Anterior vena cava (tissue), 1 donor: ENCODE measurements around a stretch of chr11.

- PRO-cap = no peak
Measured at GRCh38 chr11:114172968-114173771, 113.7 kb downstream of the ZBTB16 start.

DNA sequence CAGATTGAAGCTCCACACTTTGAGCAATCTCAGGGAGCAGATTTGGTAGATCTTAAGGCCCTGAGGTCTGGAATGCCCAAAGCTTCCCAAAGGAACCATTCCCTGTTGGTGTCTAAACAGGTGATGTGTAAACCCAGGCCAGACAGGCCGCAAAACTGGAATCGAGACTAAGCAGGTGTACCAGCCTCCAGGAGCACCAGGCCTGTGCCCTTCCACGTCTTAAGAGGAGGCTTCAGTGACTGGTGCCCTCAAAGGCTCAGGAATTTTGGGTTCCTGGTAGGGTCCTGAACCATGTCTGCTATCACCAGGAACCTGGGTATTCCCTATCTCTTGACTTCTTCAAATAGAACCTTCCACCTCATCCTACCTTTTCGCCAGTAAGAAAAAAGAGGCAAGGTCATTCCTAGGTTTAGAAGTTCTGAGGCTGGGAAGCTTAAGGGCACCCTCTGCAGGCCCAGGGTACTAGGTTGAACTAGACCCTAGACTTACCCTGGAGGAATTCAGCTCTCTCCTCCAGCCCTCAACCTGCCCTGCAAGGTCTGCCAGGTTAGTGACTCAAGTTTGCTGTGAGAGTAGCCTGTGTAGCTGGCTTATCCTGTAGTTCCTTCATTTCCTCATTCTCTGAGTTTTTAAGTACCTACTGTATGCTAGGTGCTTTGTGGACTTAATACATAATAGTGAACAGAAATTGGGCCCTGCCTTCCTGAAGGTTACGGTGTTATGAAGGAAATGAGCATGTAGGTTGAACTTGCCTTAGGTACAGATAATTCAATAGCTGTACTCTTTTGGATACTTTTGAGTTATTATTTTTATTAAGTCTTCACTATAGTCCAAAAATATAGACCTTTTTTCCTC is 100.0 kb upstream of the NNMT start:
- PRO-cap = no peak

- PRO-cap = no peak
Measured at GRCh38 chr11:114208540-114209051, 87.6 kb upstream of the NNMT start.

DNA sequence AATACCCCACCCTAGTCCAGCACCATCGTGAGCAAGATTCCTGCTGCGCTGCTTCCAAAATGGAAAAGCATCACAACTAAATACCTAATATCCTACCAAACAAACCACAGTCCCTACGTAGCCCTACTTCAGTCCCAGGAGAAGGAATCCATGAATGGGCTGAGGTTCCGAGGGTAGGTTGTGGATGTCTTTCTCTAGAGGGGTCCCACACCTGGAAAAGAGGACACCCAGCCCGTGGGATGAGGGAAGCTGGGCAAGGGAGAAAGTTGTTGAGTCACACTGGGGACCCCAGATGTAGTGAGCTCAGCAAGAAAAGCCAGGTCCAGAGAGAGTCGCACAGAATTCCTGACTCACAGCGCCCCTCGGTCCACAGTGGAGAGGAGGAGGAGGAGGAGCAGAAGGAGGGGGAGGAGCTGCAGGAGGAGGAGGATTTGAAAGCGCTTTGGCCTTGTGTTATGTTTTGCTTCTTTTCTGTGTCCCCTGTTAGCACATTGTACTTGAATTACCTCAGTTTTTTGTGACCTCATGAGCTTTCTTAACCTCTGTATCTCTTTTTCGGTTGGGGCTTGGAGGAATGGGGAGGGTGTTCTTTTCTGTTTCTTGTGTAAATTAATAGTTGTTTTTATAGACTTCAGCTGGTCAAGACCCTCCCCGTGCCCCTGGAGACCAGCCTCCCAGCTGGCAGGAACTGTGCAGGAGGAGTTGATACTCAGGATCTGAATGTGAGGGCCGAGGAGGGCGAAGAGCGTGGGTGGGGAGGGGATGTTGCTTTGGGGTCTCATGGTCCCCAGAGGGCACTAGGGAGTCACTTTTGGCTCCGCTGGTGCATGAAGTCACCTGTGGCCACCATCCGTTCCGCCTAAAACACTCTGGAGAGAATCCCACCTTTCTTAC is 44.6 kb upstream of the NNMT start:
- PRO-cap = unidirectional peak, minus-strand start at position 347 of the sequence

DNA sequence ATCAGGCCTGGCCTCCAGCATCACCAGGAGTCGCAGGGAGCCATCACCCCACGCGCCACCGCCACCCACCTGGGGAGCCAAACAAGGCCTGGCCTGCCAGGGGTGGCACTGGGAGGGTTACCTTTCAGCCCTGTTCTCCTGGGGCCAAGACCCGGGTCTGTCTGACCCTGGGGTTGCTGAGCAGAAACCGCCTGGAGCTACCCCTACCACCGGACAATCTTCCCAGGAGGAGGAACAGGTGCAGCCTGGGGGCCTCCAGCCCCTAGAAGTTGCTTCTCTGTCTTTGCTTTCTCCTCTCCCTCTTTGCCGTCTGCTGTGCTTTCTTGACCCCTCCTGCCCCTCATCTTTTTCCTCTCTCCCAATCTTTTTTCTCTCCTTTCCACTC is 39.2 kb upstream of the NNMT start:
- PRO-cap = no peak

- PRO-cap = no peak
Measured at GRCh38 chr11:114297603-114298662, 1.7 kb downstream of the NNMT start.

- PRO-cap = no peak
Measured at GRCh38 chr11:114313764-114314269, 17.6 kb downstream of the NNMT start.

DNA sequence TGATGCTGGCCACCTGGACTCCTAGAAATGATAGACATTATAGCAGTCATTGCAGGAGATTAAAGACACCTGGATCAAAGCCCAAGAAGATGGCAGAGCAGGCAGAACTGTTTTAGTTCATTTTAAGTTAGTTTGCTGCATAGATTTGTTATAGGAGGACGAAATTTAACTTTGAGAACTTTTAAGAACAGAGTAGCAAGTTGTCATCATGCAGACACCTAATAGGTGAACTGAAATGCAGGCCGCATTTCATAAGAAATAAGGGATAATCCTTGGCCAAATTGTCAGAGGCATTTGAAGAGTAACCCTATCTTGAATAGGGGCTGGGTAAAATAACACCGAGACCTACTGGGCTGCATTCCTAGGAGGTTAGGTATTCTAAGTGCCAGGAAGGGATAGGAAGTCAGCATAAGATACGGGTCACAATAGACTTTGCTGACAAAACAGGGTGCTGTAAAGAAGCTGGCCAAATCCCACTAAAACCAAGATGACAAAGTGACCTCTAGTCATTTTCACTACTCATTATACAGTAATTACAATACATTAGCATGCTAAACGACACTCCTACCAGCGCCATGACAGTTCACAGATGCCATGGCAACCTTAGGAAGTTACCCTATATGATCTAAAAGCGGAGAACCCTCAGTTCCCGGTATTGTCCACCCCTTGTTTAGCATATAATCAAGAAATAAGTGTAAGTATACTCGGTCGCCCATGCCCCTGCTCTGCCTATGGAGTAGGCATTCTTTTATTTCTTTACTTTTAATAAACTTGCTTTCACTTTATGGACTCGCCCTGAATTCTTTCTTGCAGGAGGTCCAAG is 1.0 kb upstream of the REXO2 start:
- PRO-cap = no peak

DNA sequence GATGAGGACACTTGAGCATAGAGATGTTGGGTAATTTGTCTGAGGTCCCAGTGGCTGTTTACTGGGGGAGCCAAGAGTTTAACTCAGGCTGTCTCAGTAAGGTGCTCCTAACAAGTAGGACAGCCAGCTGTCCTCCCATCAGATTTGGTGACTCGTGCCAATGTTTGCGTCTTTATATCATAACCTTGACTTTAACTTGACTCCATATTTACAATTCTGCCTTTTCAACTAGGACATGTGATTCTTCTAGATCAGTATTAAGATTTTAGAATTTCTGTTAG is 1.8 kb downstream of the REXO2 start:
- PRO-cap = no peak

GRCh38 chr11:114651214-114651705 is 27.1 kb upstream of the NXPE2 start:
- PRO-cap = no peak

GRCh38 chr11:115267866-115268217 is 236.4 kb downstream of the CADM1 start:
- PRO-cap = no peak

DNA sequence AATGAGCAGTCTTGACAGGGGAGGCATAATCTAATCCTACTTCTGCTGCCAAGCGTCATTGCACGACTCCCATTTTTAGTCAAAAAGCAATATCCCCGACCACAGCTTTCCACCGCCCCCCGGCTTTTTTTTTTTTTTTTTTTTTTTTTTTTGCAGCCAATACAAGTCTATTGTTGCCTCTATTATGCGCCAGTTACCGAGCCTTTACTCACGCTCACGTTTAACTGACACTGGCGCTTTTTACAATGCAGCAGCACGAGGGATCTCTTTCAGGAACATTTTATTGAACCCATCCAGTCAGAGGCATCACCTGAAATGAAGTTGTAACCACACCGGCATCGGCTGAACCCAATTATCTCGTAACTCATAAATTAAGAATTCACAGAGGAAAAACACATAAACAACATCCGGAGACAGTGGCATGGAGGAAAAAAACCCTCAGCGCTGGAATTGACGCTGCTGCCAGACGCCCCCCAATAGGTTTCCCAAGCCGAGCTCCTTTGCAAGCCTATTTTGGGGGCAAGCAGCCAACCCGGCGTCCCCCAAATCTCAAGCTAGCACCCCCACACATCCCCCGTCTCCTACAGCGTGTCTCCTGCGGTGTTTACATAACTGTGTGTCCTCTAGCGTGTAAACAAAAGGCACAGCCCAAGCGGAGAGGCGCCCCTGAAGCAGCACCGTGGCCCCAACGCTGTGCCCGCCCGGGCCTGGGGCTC is 1.9 kb downstream of the CADM1 start:
- PRO-cap = no peak

- PRO-cap = no peak
Measured at GRCh38 chr11:115548709-115549333, 44.6 kb upstream of the CADM1 start.

GRCh38 chr11:115590273-115590796 is 86.1 kb upstream of the CADM1 start:
- PRO-cap = no peak

GRCh38 chr11:115622749-115623548 is 118.7 kb upstream of the CADM1 start:
- PRO-cap = no peak

GRCh38 chr11:115656637-115657167 is 152.5 kb upstream of the CADM1 start:
- PRO-cap = no peak

GRCh38 chr11:116162675-116163201 is 610.0 kb downstream of the BUD13 start:
- PRO-cap = no peak

GRCh38 chr11:116175747-116176322 is 597.0 kb downstream of the BUD13 start:
- PRO-cap = no peak

DNA sequence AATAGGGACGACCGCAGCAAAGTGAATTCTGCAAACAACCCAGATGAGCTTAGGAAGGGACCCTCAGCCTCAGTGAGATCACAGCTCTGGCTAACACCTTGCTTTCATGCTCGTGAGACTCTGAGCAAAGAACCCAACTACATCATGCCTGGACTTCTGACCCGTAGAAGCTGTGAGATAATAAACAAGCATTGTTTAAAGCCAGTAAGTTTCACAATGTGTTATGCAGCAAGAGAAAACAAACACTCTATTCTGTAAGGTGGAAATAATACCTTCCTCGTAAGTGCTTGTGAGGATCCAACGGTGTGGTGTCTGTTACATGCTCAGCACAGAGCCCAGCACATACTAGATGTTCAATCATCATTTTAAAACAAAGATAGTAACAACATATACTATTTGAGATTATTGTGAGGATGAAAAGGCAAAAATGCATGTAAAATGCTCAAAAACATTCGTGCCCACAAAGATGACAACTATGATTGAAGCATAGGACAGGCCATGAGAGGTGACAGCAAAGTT is 433.4 kb downstream of the BUD13 start:
- PRO-cap = no peak

DNA sequence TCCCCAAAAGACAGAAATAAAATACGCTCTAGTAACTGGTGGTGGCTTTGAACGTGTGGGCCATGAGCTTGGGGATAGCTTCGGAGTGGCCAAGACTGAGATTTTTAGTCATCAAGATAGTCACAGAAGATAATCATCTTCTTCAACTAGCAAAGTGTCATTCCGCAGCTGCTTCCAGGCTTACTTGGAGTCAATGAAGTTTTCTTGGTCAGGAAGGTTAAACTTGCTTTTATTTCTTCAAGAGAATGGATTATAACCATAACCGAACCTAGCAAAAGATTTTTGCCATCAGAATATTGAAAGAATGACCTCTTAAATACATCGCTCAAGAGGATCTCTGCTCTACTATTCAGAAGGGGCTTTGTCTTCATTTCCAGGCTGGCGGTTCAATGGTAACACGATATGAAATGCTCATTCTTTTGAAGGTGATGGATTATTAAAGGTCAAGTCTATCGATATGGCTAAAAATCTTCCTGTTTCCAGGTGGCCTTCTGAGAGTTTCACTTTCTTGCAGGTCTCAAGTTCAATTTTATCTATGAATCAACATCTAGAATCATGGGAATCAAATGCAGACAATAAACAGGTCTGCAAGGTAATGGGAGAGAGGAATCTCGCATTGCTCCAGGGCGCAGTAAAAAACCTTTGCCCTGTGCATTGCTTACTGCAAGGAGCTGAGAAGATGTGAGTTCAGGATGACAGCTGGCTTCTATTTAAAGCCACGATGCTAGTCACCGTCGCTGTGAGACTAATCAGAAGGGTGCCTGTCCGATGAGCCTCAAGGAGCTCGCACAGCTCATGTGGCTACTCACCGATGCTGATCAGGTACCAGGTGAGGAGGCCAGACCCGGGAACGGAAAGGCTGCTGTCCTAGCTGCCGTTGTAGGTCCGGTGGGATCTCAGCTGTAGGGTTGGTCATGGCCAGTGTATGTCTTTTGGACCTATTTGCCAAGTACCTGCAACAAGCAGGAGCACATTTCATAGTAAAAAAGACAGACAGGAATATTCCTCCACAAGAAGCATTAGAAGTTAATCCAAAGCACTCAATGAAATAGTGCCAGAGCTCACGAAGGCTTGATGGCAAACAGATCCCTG is 30.1 kb upstream of the APOA1 start:
- PRO-cap = no peak